Sternocleidomastoid (tissue), 1 donor: ENCODE measurements around a stretch of chr1.

DNA sequence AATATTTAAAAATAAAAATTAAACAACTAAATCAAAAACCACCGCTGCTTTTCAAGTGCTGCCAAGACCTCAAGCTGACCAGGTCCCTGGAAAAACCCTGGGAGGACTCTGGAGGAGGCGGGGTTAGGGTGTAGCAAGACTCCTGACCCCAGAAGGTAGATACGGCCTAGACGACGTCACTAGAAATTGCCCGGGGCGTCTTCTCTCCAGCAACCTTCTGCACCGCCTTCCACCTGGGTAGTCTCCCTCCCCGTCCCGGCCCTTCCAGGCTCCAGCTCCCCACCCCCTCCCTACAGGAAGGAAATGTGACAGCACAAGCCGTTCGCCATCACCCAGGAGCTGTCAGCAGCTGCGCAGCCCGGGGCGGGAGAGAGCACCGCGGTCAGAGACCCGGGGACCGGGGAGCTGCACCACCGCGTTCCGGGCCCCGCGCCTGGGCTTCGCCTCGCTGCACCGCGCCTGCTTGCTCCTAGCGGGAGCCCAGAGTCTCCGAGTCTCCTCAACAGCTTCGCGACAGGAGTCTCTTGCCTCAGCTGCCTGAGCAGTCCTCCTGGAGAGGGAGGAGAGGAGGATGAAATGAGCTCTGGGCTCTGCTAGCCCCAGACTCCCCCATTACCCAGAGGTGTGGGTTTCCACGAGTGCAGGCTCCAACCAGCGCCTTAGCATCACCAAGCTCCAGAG is 20.1 kb downstream of the SERTAD4 start:
- PRO-cap, result bidirectional peak, plus-strand start at position 385 of the sequence, minus-strand start at position 257 of the sequence

DNA sequence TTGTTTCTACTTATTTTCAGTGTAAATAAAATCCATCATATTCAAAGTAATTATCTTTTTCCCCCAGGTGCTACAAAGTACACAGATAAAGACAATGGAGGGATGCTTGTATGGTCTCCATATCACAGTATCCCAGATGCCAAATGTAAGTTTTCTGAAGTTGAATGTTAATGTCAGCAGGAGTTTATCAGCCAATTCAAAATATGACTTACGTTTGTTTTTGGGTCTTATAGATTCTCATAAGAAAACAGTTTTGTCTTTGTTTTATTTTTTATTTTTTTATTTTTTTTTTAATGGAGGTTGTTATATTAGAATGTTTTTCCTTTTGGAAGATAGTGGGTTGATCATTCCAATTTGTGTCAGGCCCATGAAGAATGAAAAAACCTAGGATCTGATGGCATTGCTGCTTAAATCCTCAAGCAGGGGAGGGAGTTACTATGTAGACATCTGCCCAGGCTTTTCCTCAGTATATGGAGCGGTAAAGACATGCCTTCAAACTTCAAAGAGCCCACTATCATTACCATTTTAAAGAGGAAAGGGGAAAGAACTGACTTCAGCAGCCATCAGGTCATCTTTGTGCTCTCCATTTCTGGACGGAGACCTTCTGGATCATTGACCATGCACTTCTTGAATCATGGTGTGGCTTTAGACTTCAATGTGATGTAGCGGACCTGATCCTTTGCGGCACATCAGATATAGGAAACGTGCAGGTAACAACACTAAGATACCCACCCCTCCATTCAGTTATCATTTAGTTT is 12.2 kb downstream of the RCOR3 start:
- PRO-cap, result no peak

GRCh38 chr1:211548538-211549518 is 30.1 kb downstream of the SLC30A1 start:
- PRO-cap, result no peak

DNA sequence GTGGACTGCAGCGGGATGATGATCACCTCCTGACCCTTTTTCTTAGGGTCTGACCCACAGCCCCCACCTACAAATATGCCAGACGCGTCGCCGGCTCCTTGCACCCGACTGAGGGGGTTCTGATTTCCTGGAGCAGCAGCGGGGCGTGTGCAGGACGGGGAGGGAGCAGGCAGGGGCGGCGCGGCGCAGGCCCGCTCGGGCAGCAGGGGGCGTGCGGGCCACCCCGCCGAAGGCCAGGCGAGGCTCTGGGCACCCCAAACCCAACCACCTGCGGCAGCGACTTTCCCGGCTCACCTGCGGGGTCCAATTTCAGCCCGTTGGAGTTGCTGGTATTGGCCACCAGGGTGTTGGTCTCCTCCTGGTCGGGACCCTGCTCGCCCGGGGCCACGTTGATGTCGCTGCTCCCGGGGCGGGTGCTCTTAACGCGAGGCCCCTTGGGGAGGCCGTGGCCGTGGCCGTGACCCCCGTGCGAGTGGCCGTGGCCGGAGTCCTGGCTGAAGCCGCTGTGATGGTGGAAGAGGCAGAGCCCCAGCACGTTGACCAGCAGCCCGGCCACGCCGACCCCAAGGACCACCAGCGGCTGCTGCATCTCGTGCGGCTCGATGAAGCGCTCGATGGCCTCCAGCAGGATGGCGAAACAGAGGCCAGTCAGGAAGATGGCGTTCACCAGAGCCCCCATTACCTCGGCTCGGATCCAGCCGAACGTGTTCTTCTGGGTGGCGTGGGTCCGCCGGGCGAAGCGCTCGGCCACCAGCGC is 1.1 kb downstream of the SLC30A1 start:
- PRO-cap, result bidirectional peak, plus-strand start at position 229 of the sequence, minus-strand start at position 110 of the sequence

DNA sequence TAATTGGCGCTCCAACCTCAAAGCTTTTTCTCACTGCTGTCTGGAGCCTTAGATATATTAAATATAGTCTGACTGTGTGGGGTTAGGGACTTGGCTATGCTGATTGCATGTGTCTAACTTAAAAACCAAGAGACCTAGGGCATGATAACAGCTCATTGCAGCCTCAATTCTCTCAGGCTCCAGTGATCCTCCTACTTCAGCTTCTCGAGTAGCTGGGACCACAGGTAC is 64.8 kb upstream of the NEK2 start:
- PRO-cap, result no peak

- PRO-cap, result no peak
Observed at GRCh38 chr1:211742727-211743463, 67.5 kb upstream of the NEK2 start.

DNA sequence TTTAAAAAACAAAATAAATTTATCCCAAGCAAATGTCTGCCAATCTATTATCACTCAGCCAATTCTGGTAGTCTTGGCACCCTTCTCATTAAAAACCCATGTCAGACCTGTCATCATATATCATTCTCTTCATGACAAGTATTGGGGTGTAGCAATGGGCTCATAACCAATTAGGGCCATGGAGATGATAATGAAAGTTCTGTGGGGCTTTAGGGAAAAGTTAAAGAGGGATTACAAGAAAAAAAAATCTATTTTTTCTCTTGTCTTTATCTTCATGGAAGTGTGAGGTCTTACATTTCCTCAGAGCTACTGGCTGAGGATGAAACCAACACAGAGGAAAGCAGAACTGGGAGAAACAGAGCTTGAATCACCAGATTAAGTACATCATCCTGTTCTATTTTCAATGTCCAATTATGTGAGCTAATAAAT is 69.3 kb downstream of the LPGAT1 start:
- PRO-cap, result no peak

DNA sequence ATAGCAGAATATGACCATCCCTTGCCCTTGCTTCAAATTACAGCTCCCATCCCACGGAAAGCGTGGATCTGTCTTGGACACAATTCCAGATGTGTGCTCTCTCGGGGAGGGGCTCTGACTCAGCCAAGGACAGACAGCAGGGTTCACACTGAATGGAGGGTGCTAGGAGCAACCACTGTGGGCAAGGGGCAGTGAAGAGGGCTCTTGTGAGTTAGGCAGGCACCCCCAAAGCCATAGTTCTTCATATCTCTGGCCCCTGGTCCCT is 80.6 kb upstream of the LPGAT1 start:
- PRO-cap, result no peak

GRCh38 chr1:211948955-211949607 is 86.3 kb downstream of the INTS7 start:
- PRO-cap, result no peak

- PRO-cap, result no peak
Observed at GRCh38 chr1:212051767-212052397, 16.3 kb downstream of the DTL start.

GRCh38 chr1:212189259-212189913 is 95.8 kb upstream of the PPP2R5A start:
- PRO-cap, result no peak

- PRO-cap, result no peak
Observed at GRCh38 chr1:212238634-212239019, 46.6 kb upstream of the PPP2R5A start.

- PRO-cap, result no peak
Observed at GRCh38 chr1:212360955-212361850, 53.5 kb downstream of the PACC1 start.

DNA sequence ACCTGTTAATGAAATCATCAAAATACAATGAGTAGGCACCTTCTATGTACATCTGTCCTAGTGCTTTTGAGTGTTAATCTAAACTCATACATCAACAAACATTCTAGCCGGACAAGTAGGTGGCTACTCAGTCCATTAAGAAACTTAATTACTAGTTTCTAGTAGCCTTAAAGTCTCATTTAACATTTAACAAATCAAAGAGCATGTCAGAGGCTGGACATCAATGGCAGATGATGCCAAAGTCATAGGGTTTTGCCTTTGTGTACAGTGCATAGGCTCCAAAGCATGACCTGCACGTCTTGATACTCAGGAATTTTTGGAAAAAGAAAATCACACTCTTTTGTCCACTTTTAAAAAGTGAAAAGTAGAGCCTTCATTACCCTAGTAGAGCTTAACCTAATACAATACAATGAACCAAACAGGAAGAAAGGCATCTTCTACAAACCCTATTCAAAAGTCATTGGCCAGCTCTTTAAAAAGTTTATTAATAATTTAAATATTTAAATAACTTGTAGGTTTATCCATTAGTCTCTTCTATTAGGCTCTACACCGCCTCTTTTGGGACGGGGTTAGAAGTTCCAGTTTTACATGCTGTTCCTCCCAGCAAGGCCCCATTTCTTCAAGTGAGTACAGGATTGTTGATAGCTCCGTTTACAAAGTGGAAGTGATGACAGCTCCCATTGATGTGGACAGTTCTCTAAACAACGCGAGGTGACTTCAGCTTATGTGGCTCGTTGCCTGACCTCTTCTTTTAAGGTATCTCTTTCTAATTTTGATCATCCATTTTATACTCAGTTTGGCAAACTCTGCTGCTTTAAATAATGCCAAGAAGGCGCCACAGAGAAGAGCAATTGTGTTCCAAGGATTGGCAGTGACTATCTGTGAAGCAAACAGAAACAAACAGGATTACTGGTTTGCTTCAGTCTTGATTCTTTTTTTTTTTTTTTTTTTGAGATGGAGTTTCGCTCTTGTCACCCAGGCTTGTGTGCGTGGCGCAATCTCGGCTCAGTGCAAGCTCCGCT is 49.9 kb downstream of the PACC1 start:
- PRO-cap, result no peak

DNA sequence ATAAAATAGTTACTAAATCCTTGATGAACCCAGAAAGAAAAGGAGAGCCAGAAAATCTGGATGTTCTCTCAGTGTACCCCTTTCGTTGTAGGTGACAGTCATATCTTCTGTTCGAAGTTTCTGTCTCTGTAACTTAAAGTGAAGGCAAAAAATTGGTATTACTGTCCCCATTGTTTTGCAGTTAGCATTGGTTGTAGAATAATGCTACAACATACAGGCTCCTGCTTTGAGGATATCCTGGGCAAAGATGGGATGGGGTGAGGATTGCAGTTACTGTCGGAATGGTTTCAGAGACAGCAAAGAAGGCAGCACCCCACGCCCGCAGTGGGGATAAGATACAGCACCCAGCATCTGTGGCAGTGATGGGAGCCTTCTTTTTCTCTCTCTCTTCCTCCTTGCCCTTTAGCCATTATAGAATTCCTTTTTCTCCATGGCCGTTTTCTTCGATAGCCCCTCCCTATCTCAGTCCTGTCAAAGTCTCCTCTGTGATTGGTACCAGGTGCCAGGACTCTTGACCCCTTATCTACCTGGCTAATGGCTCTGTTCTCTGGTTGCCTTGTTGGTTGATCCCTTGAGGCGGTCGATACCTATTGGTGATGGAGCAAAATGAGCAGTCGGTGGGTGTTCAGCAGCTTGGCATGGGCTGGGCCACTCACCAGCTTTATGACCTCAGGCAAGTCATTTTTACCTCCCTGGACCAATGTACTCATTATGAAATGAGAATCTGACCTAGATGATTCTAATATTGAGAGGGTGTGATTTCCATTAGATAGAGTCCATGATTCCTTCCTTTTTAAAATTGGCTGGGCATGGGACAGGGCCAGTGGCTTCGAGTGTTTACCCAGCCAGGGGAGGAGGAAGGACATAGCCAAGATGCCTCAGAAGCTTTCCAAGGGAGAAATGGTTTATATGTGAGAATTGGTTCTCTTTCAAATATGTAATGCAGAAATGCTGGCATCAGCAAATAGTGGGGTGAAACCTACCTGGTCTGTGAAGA is 2.0 kb downstream of the ATF3 start:
- PRO-cap, result no peak

- PRO-cap, result no peak
Observed at GRCh38 chr1:212794407-212795207, 2.9 kb downstream of the TATDN3 start.

- PRO-cap, result no peak
Observed at GRCh38 chr1:212827801-212828198, 19.6 kb downstream of the SPATA45 start.

DNA sequence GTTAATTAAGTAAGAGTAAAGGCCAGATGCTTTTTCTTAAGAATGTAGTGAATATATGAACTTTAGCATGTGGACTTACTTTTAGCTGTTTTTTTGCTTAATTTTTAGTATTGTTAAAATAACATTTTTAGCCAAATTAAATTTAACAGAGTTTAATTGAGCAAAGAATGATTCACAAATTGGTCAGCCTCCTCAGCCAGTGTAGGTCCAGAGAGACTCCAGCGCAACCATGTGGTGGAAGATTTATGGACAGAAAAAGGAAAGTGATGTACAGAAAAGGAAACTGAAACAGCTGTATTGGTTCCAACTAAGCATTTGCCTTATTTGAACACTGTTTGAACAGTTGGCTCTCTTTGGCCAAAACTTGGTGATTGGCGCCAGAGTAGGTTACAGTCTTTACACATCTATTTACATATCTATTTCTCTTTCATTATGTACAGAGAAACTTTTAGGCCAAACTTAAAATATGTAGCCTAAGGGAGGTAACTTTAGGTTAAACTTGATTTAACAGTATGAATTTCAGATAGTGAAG is 19.3 kb downstream of the RPS6KC1 start:
- PRO-cap, result no peak

DNA sequence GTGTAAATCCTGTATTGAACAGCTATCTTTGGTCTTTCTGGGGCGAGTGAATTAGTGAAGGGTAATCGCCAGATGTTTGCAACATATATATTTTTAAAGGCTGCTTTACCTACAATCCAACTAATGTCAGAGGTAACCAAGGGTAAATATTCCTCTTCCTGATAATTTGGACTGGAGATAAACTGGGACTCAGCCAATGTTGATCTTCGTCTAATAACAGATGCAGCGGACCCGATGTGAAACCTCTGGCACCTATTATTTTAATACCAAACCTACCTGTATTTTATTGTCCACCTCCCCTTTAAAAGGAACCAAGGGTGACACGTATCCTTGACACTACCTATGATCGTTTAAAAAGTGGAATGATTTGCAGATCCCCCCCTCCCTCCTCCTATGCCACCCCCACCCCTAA is 741 bp upstream of the PROX1 start:
- PRO-cap, result no peak

DNA sequence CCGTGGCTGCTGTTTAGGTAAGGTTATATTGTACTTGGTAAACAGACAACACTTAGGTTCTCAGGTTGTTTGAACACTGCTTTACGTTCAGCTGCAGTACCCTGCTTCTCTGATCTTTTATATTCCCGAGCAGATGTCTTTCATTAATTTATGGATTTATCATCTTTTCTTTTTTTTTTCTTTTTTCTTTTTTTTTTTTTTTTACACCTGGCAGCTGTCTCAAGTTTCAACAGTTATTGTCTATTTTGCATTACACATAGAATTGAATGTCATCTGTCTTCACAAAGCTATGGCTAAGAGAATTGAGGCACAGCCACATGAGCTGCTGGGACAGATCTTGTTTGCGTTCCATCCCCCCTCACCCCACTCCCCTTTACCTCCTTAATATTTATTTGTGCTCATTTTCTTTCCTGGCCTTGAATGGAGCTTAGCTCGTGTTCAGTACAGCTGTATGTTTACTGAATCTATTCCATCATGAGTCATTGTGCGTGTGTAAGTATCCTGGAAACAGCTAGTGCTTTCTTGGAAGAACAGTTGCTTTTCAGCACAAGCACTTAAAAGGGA is 14.5 kb downstream of the PROX1 start:
- PRO-cap, result no peak